H1 (cell line): ENCODE data around the genes OR6C68, MYL6, CNPY2 and IL23A.

GRCh38 chr12:55392377-55392985, 7.8 kb upstream of the OR6C65 start:
- RRBS = 93% methylated on average over 6 of the region's 20 CpGs
CAGE:
- cytosol, long polyA plus RNA = no peak
- long polyA plus RNA = no peak
- nucleus, long polyA plus RNA = no peak

- RRBS = no CpG with 5 or more reads among the region's 1 CpG
CAGE:
- cytosol, long polyA plus RNA = no peak
- long polyA plus RNA = no peak
- nucleus, long polyA plus RNA = no peak
Measured at GRCh38 chr12:55492189-55492631, at the start of gene OR6C68. OR6C68 (plus strand) TSS chr12:55492378.

- RRBS = no CpG with 5 or more reads among the region's 9 CpGs
CAGE:
- cytosol, long polyA plus RNA = no peak
- long polyA plus RNA = no peak
- nucleus, long polyA plus RNA = no peak
Measured at GRCh38 chr12:55700745-55701191, 6.9 kb downstream of the ITGA7 start.

DNA sequence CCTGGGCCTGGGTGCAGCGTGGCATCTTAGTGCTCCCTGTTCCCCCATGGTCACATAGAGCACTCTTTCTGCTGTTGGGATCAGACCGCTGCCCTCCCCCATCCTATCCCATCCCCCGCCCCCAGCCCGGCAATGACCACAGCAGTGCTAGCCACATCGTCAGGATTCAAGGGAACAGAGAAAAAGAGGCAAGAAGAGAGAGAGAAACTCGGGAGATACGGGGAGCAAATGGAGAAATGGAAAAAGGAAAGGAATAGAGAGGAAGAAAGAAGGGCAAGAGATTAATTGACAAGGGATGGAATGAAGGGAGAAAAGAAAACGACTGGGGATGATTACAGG, 576 bp upstream of the ITGA7 start:
- RRBS = no CpG with 5 or more reads among the region's 8 CpGs
CAGE:
- cytosol, long polyA plus RNA = no peak
- long polyA plus RNA = no peak
- nucleus, long polyA plus RNA = no peak

GRCh38 chr12:55736958-55737686, 5.8 kb upstream of the GDF11 start:
- RRBS = no CpG with 5 or more reads among the region's 7 CpGs
CAGE:
- cytosol, long polyA plus RNA = no peak
- long polyA plus RNA = no peak
- nucleus, long polyA plus RNA = no peak

- RRBS = no CpG with 5 or more reads among the region's 11 CpGs
CAGE:
- cytosol, long polyA plus RNA = no peak
- long polyA plus RNA = no peak
- nucleus, long polyA plus RNA = no peak
Measured at GRCh38 chr12:55828025-55828590, 1.3 kb downstream of the DNAJC14 start.

DNA sequence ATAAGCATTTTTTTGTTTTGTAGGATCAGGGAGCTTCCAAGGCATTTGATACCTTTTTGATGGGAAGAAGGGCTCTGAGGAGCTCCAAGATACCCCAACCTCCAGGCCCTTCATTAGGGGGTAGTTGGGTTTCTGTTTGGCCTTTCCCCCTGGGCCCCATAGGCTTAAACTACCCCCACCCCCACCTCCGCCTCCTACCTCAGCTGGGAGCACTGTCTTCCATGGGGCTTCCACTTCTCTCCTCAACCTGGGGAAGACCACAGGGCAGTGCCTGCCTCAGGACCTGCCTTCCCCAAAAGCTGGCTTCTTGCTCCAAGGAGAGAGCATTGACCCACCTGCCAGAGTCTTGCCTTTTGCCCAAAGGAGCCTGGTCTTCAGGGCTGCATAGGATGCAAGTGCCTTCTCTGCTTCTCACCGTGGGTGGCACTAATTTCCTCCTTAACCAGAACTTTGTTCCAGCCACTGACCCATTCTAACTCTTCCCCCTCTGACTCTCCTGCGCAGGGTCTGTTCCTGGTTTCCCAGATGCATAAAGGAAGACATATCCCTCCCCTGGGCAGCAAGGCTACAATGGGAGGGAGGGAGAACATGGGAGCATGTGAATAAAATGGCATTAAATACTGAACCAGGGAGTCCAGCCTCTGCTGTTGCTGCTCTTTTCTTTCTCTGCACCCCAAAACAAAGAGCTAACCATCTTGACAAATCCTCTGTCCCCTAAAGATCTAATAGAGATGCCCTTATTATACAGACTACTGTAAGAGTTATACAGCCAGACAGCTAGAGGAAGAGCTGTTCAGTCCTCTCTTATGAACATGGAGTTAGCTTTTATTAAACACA, 6.5 kb upstream of the DNAJC14 start:
- RRBS = no CpG with 5 or more reads among the region's 3 CpGs
CAGE:
- cytosol, long polyA plus RNA = no peak
- long polyA plus RNA = no peak
- nucleus, long polyA plus RNA = no peak

- RRBS = no CpG with 5 or more reads among the region's 4 CpGs
CAGE:
- cytosol, long polyA plus RNA = no peak
- long polyA plus RNA = no peak
- nucleus, long polyA plus RNA = no peak
Measured at GRCh38 chr12:55944089-55944595, 13.2 kb downstream of the DGKA start.

DNA sequence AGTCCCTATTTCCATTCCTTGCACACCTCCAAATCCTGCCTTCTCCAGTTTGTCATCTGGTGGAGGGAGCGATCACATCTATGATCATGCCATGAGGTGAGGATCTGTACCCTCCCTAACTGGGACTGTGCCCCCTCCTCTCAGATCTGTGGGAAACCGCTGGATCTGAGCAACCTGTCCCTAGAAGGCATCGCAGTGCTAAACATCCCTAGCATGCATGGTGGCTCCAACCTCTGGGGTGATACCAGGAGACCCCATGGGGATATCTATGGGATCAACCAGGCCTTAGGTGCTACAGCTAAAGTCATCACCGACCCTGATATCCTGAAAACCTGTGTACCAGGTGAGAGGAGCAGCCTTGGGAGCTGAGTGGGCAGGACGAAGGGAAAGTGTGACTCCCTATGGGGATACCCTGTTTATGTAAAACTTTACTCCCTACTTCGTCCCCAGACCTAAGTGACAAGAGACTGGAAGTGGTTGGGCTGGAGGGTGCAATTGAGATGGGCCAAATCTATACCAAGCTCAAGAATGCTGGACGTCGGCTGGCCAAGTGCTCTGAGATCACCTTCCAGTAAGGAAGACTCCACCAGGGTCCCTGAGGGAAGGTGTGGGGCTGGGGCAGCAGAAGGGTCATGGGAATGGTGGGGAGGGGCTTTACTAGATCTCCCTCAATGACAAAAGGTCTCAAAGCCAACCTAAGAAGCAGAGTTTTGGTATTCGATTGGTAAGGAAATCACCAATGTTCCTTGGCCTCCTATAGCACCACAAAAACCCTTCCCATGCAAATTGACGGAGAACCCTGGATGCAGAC, 13.0 kb downstream of the PMEL start:
- RRBS = no CpG with 5 or more reads among the region's 10 CpGs
CAGE:
- cytosol, long polyA plus RNA = no peak
- long polyA plus RNA = no peak
- nucleus, long polyA plus RNA = no peak

GRCh38 chr12:55991973-55992358, 5.1 kb upstream of the SUOX start:
- RRBS = no CpG with 5 or more reads among the region's 6 CpGs
CAGE:
- cytosol, long polyA plus RNA = no peak
- long polyA plus RNA = no peak
- nucleus, long polyA plus RNA = no peak

GRCh38 chr12:55999626-55999927, 2.5 kb downstream of the SUOX start:
- RRBS = no CpG with 5 or more reads among the region's 4 CpGs
CAGE:
- cytosol, long polyA plus RNA = no peak
- long polyA plus RNA = no peak
- nucleus, long polyA plus RNA = no peak

GRCh38 chr12:56037081-56037877, 4.4 kb upstream of the RPS26 start:
- RRBS = no CpG with 5 or more reads among the region's 3 CpGs
CAGE:
- cytosol, long polyA plus RNA = no peak
- long polyA plus RNA = no peak
- nucleus, long polyA plus RNA = no peak

DNA sequence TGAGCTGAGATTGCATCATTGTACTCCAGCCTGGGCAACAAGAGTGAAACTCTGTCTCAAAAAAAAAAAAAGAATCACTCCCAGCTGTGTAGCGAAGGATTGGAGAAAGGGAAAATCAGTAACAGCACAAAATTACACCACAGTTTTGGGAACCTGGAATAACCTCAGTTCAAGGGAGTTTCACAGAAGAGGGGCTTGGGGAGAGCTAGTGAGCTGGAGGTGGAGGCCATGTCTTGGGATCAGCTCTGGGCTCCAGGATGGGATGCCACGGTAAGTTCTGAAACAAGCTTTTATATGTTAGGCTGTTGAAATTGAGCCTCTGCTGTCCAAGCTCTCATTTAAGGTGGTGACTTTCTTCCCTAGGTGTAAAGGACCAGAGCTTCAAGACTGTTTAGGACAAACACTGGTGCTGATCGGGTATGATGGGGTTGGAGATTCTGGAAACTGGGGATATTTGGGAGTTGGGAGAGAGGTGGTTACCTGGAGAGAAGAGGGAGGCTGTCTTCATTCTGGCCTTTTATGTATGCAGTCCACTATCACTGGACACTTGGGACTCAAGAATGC, 9.4 kb upstream of the PA2G4 start:
- RRBS = no CpG with 5 or more reads among the region's 3 CpGs
CAGE:
- cytosol, long polyA plus RNA = no peak
- long polyA plus RNA = no peak
- nucleus, long polyA plus RNA = no peak

GRCh38 chr12:56128718-56129081, 633 bp downstream of the ESYT1 start:
- RRBS = no CpG with 5 or more reads among the region's 12 CpGs
CAGE:
- cytosol, long polyA plus RNA = no peak
- long polyA plus RNA = no peak
- nucleus, long polyA plus RNA = no peak

- RRBS = 5% methylated on average over 5 of the region's 41 CpGs
CAGE:
- cytosol, long polyA plus RNA = start-site peak on the plus strand at chr12:56158355-56158391, 5,457 reads
- long polyA plus RNA = start-site peak on the plus strand at chr12:56158337-56158392, 5,308 and 4,711 reads in 2 replicates
- nucleus, long polyA plus RNA = start-site peak on the plus strand at chr12:56158337-56158392, 7,228 reads
Measured at GRCh38 chr12:56157608-56158534, at the start of gene MYL6. MYL6 (plus strand) TSS chr12:56158359.

DNA sequence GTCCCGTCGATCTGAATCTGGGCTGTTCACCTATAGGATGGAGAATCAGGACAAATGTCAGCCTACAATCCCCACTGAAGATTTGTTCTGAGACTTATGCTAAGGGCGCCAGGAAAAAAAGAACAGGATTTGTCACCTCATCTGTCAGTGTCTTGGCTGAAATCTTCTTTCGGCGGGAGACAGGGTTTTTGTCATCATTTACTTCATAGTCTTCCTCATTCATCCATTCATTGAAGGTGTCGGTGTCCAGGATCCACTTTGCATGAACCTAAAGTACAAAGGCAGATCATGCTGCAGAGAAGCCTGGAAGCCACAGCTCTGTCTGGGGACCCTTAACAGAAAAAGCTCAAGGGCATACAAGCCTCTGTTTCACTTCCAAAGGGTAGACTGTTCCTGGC, 7.7 kb downstream of the SMARCC2 start:
- RRBS = no CpG with 5 or more reads among the region's 6 CpGs
CAGE:
- cytosol, long polyA plus RNA = no peak
- long polyA plus RNA = no peak
- nucleus, long polyA plus RNA = no peak

- RRBS = 1% methylated on average over 23 of the region's 47 CpGs
CAGE:
- cytosol, long polyA plus RNA = start-site peak on the minus strand at chr12:56315877-56316315, 7,112 reads
- long polyA plus RNA = start-site peak on the minus strand at chr12:56315874-56316348, 5,867 and 4,119 reads in 2 replicates
- nucleus, long polyA plus RNA = start-site peak on the minus strand at chr12:56315877-56316248, 4,849 reads; start-site peak on the plus strand at chr12:56316105-56316139, 6 reads
Measured at GRCh38 chr12:56315801-56316372, at the start of gene CNPY2. CNPY2 (minus strand) TSS chr12:56315988.

DNA sequence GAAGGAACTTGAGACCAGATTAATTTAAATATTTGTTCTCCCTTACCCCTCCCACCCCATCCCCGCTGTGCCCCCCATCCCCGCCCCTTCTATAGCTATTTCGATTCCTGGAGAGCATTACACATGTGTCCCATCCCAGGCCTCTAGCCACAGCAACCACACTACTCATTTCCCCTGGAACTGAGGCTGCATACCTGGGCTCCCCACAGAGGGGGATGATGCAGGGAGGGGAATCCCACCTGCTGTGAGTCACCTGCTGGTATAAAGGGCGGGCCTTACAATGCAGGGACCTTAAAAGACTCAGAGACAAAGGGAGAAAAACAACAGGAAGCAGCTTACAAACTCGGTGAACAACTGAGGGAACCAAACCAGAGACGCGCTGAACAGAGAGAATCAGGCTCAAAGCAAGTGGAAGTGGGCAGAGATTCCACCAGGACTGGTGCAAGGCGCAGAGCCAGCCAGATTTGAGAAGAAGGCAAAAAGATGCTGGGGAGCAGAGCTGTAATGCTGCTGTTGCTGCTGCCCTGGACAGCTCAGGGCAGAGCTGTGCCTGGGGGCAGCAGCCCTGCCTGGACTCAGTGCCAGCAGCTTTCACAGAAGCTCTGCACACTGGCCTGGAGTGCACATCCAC, at the start of gene IL23A:
Gene IL23A (plus strand): TSS at position 323 of the 631 bp plus-strand sequence.
- RRBS = no CpG with 5 or more reads among the region's 8 CpGs
CAGE:
- cytosol, long polyA plus RNA = start-site peak on the plus strand centred at position 346 of the sequence, 53 bp wide, 50 reads
- long polyA plus RNA = start-site peak on the plus strand centred at position 348 of the sequence, 50 bp wide, 73 and 41 reads in 2 replicates
- nucleus, long polyA plus RNA = start-site peak on the plus strand centred at position 327 of the sequence, 23 bp wide, 31 reads

GRCh38 chr12:56424673-56425282, 24.4 kb downstream of the TIMELESS start:
- RRBS = no CpG with 5 or more reads among the region's 8 CpGs
CAGE:
- cytosol, long polyA plus RNA = no peak
- long polyA plus RNA = no peak
- nucleus, long polyA plus RNA = no peak

- RRBS = no CpG with 5 or more reads among the region's 7 CpGs
CAGE:
- cytosol, long polyA plus RNA = no peak
- long polyA plus RNA = no peak
- nucleus, long polyA plus RNA = no peak
Measured at GRCh38 chr12:56449710-56450237, 548 bp upstream of the TIMELESS start.